Umbilical cord (tissue), 2 donors: ENCODE measurements around the genes IRF3, TSKS, PNKP, ZNF473 and IZUMO2.

GRCh38 chr19:49506739-49507105 is 5.7 kb upstream of the FCGRT start:
- RAMPAGE, long total RNA, result no peak

DNA sequence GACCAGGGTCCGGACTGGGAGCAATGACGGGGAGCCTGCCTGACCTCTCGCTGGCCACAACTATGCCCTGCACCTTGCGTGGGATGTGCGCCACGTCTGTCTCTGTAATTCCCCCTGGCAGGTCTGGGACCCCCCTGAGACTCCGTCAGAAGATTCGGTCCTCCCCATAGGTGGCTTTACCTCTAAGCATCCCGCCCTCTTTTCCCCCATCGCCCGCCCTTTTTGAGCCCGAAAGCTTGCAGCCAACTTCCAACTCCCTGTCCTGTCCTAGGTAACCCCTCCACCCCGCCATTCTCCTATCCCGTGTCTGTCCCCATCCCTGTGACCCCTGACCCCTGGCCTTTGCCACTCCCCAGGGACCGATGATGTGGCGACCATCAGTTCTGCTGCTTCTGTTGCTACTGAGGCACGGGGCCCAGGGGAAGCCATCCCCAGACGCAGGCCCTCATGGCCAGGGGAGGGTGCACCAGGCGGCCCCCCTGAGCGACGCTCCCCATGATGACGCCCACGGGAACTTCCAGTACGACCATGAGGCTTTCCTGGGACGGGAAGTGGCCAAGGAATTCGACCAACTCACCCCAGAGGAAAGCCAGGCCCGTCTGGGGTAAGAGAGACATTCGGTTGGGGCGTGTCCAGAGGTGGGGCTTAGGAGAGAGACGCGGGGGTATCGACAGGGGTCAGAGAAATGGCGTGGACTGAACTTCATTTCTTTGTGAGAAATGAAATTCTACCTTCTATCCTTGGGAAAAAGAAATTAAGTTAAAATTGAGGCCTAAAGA is 497 bp downstream of the RCN3 start:
- RAMPAGE, long total RNA, result no peak

- RAMPAGE, long total RNA, result no peak
These were observed 12.2 kb downstream of the RRAS start for GRCh38 chr19:49627719-49628162.

GRCh38 chr19:49637808-49638999 is 1.7 kb downstream of the RRAS start:
- RAMPAGE, long total RNA, result no peak

GRCh38 chr19:49665207-49666334 is at the start of gene IRF3:
Gene IRF3 (minus strand): TSS chr19:49665857.
- RAMPAGE, long total RNA, result start-site peak on the plus strand at chr19:49665962-49665989, 14 and 8 reads in 2 replicates

GRCh38 chr19:49678271-49678867 is 1.3 kb downstream of the PRMT1 start:
- RAMPAGE, long total RNA, result no peak

- RAMPAGE, long total RNA, result no peak
These were observed at the start of gene TSKS for GRCh38 chr19:49763016-49763429. Gene TSKS (minus strand): TSS chr19:49763306.

GRCh38 chr19:49790601-49791420 is 22.3 kb downstream of the FUZ start:
- RAMPAGE, long total RNA, result no peak

DNA sequence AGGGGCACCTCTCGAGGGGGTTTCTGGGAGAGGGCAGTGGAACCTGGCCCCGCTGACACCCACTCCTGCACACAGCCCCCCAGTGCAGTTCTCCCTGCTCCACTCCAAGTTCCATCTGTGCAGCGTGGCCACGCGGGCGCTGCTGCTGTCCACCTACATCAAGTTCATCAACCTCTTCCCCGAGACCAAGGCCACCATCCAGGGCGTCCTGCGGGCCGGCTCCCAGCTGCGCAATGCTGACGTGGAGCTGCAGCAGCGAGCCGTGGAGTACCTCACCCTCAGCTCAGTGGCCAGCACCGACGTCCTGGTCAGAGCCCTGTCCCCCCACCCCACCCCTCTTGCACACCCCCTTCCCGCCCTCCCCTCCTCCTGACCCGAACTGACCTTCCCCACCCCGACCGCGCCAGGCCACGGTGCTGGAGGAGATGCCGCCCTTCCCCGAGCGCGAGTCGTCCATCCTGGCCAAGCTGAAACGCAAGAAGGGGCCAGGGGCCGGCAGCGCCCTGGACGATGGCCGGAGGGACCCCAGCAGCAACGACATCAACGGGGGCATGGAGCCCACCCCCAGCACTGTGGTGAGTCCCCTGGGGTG is 11.7 kb downstream of the FUZ start:
- RAMPAGE, long total RNA, result no peak

GRCh38 chr19:49809690-49809821 is 3.5 kb downstream of the FUZ start:
- RAMPAGE, long total RNA, result no peak

DNA sequence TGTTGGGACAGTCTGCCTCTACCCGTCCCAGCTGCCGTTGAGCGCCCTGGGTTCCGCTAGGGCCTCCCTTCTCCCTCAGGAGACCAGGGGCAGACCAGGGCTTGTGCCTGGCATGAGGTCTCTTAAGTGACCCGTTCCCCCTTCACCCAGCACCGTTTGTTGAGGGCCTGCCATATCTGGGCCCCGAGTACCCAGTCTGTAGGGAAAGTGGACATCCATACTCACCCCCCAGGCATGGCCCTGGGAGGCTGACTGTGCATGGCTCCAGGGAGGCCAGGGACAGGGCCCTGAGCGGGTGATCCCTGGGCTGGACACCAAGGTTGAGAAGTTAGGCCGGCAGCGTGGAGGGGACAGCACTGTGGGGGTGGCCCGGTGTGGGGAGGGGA is 11.4 kb downstream of the PNKP start:
- RAMPAGE, long total RNA, result no peak

DNA sequence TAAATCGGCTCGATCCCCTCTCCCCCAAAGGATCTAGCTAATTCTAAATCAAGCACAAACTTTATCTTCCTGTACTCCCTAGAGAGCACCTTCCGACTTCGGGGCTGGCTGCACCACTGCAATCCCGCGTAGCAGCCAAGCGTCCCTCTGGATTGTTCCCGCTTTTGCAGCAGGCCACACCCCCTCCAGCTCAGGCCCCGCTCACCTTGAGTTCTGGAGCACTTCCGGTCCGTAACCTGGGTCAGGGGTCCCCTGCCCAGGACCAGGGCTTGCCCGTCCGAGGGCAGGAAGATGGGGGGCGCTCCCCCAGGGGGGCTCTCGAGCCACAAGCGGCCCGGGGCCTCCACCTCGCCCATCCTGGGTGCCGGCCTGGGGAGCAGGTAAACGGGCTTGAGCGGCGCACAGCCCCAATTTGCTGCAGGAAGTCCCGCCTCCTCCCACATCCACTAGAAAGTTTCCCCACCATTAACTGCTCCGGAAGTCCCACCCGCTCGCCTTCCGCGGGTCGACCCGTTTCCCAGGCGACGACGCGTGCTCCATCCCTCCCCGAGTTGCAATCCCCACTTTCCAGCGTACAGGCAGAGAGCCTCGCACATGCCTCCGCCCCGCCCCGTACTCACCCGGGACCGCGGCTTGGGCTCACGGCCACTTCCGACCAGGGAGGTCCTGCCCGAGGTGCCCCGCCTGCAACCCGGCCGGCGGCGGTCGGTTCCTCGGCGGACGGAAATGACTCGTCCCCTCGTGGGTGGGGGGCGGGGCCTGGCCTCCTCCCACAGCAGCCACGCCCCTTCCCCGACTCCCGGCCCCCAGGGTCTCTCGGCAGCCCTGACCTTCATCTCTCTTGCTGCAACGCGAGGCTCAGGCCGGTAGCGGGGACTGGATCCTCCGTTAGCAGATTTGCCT is at the start of gene PNKP:
Gene PNKP (minus strand): TSS at position 728 of the 903 bp plus-strand sequence.
- RAMPAGE, long total RNA, result start-site peak on the minus strand centred at position 517 of the sequence, 381 bp wide, 9 and 21 reads in 2 replicates

- RAMPAGE, long total RNA, result no peak
These were observed 2.1 kb upstream of the IL4I1 start for GRCh38 chr19:49898860-49899159.

- RAMPAGE, long total RNA, result no peak
These were observed 7.2 kb upstream of the ATF5 start for GRCh38 chr19:49921614-49922451.

DNA sequence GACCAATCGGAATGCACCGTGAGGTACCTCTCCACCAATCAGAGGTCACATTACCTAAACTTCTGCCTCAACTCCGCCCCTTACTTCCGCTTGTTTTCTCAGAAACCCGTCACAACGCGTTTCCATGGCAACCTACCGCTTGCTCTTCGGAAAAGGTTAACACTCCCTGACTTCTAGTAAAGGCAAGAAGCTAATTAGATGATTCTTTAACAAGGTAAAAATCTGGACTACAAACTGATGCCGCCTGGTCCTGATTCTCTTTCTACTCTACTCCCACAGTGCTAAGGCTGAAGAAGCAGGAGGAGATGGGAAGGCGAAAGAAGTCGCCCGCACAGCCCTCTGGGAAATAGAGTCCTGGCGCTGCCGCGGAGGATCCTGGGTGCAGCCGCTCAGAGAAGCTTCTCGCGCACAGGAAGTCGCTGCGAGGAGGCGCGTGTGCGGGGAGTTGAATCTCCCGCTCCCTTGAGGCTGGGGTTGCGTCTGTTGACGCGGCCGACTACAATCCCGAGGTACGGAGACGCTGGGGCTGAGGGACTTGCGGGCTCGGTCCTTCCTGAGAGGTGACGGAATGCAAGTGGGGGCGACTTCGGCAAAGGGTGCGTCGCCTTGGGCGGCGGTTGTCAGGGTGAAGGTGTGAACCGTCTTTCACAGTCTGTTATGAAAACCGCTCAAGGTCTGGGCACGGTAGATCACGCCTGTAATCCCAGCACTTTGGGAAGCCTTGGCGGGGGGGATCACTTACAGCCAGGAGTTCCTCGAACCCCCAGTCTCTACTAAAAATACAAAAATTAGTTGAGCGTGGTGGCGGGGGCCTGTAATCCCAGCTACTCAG is at the start of gene ZNF473:
Gene ZNF473 (plus strand): TSS at position 392 of the 832 bp plus-strand sequence.
- RAMPAGE, long total RNA, result start-site peak on the plus strand centred at position 412 of the sequence, 25 bp wide, 13 and 21 reads in 2 replicates

DNA sequence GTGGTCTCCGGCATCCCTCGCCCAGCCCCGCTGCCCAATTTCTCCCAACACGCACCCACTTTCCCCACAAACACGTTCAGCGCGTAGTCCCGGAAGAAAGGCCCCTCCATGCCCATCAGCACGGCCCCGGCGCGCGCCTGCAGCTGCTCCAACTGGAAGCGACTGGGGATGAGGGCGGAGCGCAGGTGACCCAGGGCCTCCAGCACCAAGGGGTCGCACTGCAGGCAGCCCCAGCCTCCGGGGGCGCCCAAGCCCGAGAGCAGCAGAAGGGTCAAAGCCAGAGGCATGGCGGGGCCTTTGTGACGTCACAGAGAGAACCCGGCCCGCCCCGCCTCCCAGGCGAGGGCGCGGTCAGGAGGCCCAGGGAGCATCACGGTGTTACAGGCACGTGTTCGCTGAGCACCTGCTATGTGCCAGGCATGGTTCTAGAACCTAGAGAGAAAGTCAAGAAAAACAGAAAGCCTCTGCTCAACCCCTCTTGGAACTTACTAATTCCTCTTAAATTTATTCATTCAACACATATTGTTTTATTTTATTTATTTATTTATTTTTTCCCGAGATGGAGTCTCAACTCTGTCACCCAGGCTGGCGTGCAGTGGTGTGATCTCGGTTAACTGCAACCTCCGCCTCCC is at the start of gene IZUMO2:
Gene IZUMO2 (minus strand): TSS at position 374 of the 632 bp plus-strand sequence.
- RAMPAGE, long total RNA, result no peak

- RAMPAGE, long total RNA, result no peak
These were observed 2.1 kb upstream of the POLD1 start for GRCh38 chr19:50381784-50382672.

- RAMPAGE, long total RNA, result no peak
These were observed 1.9 kb upstream of the SPIB start for GRCh38 chr19:50416761-50417399.

DNA sequence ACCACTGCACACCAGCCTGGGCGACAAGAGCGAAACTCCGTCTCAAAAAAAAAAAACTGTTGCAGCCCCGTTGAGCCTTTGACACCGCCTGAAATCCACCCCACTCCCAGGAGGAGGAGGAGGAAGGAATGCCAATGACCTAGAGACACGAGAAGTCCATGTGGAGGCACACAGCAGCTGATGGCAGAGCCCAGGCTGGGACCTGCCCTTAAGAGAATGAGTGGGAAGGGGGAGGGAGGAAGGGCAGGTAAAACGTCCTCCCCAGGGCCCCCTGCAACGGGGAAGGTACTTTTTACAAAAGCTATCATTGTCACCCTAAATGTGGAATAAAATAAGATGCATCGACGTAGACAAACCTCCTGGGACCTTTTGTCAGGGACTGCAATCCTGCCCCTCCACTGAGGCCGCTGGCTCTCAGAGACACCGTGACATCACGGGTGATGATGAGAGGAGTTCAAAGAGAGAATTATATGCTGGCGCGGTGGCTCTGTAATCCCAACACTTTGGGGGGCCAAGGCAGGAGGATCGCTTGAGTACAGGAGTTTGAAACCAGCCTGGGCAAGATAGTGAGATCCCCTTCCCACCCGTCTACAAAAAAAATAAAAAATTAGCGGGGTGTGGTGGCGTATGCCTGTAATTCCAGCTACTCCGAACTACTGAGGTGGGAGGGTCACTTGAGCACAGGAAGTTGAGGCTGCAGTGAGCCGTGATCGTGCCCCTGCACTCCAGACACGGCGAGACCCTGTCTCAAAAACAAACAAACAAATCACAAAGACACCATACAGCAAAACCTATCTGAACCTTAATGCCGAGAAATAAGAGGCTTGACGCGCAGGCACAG is 1.8 kb upstream of the MYBPC2 start:
- RAMPAGE, long total RNA, result no peak

DNA sequence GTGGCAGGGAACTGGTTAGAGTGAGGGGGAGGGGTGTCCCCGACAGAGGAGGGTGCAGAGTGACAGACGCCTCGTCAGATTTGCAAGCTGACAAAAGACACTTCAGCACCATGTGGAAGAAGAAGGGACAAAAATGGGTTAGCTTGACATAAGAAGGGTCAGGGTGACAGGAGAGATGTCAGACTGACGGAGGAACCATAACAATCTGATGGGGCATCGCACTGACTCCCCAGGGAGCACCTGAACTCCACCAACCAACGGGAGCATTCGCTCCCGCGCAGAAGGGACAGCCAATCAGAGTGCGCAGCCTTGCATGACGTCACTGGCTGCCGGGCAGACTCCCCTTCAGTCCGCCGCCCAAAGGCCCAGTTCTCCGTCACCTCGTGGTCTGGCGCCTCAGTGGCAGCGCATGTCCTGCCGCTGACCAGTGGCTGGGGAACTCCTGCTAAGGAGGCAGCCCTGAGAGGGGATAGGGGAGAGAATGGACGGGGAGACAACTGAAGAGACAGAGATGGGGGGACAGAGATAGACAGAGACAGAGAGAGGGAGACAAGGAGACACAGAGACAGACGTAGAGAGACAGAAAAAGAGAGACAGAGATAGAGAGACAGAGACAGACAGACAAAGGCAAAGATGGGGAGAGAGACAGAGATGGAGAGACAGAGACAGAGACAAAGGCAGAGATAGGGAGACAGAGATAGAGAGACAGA is 30.2 kb downstream of the C19orf81 start:
- RAMPAGE, long total RNA, result no peak